Colon Carcinoma Metastatic in the Brain (tissue), 2 donors: ENCODE data around the gene IL5.

- PRO-cap, 2 experiments = no peak in any of the 2 experiments
These were observed 1.2 kb upstream of the SLC22A5 start for GRCh38 chr5:132368218-132368759.

DNA sequence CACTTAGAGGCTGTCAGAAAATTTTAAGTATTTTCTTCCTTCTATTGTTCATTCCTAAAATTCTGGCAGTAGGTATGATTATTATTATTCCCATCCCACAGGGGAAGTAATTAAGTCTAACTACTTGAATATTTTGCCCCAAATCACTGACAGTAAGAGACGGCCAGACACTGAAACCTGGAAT is 40.5 kb downstream of the SLC22A5 start:
- PRO-cap, 2 experiments = no peak in any of the 2 experiments

GRCh38 chr5:132426473-132427341 is 57.2 kb downstream of the SLC22A5 start:
- PRO-cap, 2 experiments = peak in 1 of 2 experiments; most common minus-strand start chr5:132426673 (in 1)

DNA sequence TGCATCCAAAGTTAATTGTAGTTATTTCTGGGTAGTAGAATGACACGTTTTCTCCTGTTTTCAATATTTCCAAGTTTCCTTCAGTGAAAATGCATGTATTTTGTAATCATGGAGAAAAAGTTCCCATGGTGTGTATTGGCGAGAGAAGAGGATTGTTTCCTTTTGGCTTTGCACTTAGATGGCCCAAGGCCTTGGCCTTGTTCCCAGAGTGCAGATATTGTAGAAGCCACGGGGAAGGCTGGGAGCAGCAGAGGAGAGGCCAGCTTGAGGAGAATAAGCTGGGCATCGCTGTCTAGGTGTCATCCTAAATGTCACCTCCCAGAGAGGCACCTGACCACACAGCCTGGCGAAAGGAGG is 43.9 kb downstream of the IRF1 start:
- PRO-cap, 2 experiments = no peak in any of the 2 experiments

DNA sequence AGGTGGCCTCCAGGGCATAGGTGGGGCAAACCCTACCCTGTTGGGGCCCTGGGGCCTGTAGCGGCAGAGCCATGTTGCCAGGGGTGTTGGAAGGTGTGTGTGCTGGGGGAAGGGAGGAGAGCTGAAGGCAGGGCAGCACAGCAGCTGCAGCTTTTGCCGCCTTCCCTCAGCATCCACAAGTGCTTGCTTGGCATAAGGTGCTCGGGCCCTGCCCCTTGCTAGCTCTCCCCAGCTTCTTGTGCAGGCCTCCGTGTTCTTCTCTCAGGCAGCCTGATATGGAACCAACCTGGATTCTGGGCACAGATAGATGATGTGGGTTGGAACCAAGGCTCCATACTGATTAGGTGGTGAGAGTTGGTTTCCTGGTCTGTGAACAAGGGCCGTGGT is 12.7 kb downstream of the IRF1 start:
- PRO-cap, 2 experiments = no peak in any of the 2 experiments

DNA sequence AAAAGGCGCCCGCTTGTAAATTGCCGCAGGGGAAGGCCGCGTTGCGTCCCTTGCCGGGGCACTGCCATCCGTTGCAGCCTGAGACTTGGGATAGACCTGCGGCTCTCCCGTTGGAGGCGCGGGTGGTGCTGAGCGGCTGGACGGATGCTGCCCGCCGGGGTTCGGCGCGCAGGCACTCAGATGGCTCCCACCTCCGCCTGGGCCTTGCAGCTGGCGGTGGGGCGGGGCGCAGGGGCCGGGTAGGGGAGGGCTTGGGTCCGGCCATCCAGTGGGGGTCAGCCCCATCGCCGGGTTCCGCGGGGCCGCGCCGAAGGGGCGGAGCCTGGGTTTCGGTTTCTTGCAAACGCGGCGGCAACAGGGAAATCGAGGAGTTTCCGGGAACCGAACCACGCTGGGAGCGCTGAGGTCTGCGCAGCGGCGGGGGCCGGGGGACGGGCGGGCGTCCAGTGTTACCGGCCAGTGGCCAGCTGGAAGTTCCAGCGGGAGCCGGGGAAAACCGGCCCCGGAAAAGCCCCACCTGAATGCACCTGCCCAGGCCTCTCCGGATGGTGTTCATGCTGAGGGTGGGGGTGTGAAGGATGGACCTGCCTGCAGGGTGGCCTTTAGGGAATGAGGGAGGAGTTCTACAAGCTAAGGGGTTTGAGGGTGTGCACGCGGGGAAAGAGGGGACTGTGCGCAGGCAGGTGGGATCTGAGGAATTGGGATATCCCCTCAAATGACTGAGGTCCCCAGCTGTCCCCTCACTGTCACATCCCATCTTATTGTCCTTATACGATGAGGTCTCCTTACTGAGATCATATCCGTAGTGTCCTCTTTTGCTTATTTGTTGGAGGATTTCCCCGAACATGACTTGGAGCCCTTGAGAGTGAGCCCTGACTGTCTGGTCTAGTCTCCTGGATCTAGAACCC is 6.4 kb upstream of the IRF1 start:
- PRO-cap, 2 experiments = peak in 2 of 2 experiments; most common plus-strand start position 366 of the sequence (in 2); most common minus-strand start position 178 of the sequence (in 2)

DNA sequence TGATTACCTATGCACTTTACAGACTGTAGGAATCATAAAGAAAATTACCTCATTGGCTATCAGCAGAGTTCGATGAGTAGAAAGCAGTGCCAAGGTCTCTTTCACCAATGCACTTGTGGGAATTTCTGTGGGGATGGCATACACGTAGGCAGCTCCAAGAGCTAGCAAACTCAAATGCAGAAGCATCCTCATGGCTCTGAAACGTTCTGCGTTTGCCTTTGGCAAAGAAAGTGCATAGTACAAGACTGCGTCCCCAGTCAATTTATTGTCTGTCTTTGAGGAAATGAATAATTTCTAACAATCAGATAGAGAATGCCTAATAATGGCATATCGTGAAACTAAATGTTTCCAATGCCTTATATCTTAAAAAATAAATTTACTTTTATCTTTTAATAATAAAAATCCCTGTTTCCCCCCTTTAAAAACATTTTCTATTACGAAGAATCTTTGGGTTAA is at the start of gene IL5:
IL5 (minus strand) TSS at position 236 of the 456 bp plus-strand sequence.
- PRO-cap, 2 experiments = no peak in any of the 2 experiments

GRCh38 chr5:132562345-132563168 is 5.8 kb downstream of the RAD50 start:
- PRO-cap, 2 experiments = no peak in any of the 2 experiments

DNA sequence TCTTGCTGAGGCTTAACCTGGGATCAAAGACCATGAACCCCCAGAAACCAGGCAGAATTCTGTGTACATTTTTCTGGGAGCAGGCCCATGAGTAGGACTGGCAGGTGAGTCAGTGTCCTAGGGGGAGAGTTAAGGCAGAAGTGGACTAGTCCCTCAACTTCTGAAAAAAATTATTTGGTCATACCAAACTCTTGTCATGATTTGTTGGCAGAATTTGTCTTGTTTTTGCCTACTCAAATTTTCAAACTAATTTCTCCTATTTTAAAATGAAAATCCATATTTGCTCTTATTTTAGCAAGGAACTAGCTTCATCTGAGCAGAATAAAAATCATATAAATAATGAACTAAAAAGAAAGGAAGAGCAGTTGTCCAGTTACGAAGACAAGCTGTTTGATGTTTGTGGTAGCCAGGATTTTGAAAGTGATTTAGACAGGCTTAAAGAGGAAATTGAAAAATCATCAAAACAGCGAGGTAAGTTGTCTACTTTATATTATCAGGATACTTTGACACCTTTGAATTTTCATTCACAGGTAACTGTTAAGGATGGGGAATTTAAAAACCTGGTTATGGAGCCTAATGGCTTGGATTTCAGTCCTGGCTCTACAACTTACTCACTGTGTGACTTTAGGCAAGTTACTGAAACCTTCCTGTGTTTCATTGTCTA is 37.9 kb downstream of the RAD50 start:
- PRO-cap, 2 experiments = no peak in any of the 2 experiments

DNA sequence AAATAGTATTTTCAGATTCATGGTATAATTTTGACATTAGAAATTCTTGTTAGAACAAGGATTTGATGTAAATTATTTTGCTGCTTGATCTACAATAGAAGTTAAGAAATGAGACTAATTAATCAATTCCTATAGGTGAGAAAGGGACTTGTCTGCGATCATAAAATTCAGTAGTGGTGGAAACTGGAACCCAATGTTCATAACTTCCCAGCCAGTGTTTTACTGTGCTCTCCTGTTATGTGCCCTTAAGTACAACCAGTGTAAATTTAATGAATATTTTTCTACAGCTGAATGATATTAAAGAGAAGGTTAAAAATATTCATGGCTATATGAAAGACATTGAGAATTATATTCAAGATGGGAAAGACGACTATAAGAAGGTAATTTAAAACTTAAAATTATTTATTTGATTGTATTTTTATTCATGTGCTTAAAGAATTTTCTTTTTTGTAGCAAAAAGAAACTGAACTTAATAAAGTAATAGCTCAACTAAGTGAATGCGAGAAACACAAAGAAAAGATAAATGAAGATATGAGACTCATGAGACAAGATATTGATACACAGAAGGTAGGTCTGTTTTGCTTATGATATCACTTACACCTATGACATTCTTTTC is 49.0 kb upstream of the IL13 start:
- PRO-cap, 2 experiments = no peak in any of the 2 experiments

GRCh38 chr5:132669836-132670423 is 3.9 kb upstream of the IL4 start:
- PRO-cap, 2 experiments = peak in 2 of 2 experiments; most common plus-strand start chr5:132670269 (in 1); most common minus-strand start chr5:132670093 (in 2)

GRCh38 chr5:132747701-132748445 is 647 bp downstream of the CCNI2 start:
- PRO-cap, 2 experiments = no peak in any of the 2 experiments

GRCh38 chr5:132760062-132760395 is 12.8 kb downstream of the CCNI2 start:
- PRO-cap, 2 experiments = no peak in any of the 2 experiments

GRCh38 chr5:132761743-132761975 is 14.4 kb downstream of the CCNI2 start:
- PRO-cap, 2 experiments = no peak in any of the 2 experiments

DNA sequence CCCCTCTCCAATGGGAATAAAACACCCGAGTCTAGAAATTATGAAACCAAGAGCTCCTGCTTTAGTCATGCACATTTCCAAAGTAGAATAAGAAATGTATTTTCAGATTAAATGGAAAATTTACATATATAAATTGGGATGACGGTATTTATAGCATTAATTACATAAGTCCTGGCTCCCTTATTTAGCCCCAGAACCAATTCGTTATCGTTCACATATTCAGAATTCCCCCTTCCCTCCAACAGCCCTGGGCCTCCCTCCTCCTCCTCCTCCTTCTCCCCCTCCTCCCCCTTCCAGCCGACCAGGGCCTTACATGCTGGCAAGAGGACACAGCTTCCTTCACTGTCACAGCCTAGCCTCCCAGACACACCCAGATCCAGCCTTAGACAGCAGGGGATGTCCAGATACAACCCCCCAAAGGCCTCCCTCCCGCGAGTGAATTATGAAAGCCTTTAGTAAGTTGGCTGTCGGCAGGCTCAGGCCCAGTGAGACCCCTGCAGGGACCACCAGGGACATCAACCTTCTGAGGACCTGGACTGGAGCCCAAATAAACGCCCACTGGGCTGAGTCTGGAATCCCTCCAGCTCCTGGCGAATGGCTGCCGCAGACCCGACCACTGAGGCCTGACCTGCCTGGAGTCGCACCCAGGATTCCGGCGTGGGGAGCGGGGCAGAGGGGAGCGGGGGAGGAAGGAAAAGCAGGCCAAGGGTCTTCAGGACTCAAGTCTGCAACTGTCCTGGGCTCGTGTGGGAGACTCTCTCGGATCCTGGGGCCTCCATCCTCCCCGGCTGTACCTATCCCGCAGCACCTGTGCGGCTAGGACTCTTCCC is 924 bp downstream of the SEPTIN8 start:
- PRO-cap, 2 experiments = no peak in any of the 2 experiments

DNA sequence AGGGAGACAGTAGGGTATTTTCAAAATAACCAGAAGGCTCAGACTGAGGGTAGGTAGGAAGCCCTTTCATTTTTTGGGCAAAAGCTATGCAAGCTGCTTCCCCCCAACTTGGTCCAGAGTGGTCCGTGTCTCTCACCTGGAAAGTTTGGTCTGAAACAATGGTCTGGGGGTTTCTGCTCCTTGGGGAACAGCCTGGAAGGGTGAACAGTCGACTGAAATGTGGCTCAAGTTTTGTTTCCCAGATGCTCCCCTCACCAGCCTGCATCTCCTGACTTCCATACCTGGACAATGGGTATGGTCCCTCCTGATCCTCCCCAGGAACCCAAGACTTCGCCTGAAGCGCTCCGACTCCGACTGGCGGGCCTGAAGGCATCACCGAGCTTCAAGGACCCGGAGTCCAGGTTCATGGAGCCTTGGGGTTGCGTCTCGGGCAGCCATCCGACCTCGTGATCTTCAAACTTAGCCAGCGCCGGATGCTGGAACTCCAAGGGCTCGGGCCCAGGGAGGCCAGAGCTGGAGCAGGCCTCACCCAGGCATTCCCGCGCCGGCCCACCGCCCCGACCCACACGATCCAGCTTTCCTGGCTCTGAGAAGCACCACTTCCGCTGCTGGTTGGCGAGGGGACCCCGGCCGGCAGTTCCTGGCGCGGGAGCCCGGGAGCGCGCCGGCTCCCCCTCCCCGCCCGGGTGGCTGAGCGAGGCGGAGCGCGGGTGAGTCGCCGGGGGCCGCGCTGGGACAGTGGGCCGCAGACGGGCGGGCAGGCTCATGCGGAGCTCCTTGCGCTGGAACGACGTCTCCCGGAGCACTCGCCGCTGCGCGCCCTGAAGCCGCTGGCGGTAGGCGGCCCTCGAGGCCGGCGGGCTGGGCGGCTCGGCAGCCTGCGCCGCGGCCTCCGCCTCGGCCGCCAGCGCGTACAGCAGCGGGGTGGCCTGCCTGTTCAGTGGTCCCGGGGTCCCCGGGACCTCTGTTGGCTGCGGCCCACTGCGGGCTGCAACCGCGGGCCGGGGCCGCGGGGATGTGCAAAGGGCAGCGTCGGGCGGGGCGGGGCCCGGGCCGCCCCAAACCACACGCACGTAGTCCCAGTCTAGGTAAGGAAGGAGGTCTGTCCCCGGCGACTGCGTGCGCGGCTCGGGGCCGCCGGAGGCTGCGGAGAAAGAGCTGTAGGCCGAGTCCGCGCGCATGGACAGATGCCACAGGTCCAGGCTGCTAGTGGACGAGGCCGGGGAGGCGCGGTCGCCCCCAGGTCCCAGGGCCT is 5.1 kb downstream of the SHROOM1 start:
- PRO-cap, 2 experiments = no peak in any of the 2 experiments

GRCh38 chr5:132828481-132829640 is 1.6 kb downstream of the SHROOM1 start:
- PRO-cap, 2 experiments = no peak in any of the 2 experiments

- PRO-cap, 2 experiments = no peak in any of the 2 experiments
These were observed 1.7 kb upstream of the LEAP2 start for GRCh38 chr5:132871332-132872527.

GRCh38 chr5:132947784-132948852 is 15.3 kb downstream of the AFF4 start:
- PRO-cap, 2 experiments = no peak in any of the 2 experiments

DNA sequence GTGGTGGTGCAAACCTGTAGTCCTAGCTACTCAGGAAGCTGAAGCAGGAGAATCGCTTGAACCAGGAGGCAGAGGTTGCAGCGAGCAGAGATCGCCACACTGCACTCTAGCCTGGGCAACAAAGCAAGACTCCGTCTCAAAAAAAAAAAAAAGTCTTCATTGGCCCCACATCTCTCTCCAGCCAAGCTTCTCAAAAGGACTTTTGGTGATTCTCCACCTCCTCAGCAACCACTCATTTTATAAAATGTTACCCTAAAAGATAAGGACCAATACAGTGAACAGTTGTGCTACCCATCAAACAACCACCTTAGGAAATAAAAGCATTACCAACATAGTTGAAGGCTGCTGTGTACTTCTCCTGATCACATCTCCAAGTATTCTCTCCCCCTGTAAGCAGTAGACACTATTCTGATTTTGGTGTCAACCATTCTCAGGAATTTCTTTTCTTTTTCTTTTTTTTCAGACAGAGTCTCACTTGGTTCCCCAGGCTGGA is 12.3 kb downstream of the AFF4 start:
- PRO-cap, 2 experiments = no peak in any of the 2 experiments